Epidermal melanocyte (primary cell): ENCODE measurements around the genes NLRP12, LILRA4, LENG9, CDC42EP5 and FCAR.

GRCh38 chr19:53504399-53504624 is 33.6 kb upstream of the ZNF331 start:
- RRBS, result no CpG with 5 or more reads among the region's 9 CpGs

- RRBS, result no CpG with 5 or more reads among the region's 13 CpGs
Observed at GRCh38 chr19:53511719-53512366, 26.1 kb upstream of the ZNF331 start.

- RRBS, result no CpG with 5 or more reads among the region's 15 CpGs
Observed at GRCh38 chr19:53824065-53824566, at the start of gene NLRP12. TSS of gene NLRP12 (minus strand) at chr19:53824314.

DNA sequence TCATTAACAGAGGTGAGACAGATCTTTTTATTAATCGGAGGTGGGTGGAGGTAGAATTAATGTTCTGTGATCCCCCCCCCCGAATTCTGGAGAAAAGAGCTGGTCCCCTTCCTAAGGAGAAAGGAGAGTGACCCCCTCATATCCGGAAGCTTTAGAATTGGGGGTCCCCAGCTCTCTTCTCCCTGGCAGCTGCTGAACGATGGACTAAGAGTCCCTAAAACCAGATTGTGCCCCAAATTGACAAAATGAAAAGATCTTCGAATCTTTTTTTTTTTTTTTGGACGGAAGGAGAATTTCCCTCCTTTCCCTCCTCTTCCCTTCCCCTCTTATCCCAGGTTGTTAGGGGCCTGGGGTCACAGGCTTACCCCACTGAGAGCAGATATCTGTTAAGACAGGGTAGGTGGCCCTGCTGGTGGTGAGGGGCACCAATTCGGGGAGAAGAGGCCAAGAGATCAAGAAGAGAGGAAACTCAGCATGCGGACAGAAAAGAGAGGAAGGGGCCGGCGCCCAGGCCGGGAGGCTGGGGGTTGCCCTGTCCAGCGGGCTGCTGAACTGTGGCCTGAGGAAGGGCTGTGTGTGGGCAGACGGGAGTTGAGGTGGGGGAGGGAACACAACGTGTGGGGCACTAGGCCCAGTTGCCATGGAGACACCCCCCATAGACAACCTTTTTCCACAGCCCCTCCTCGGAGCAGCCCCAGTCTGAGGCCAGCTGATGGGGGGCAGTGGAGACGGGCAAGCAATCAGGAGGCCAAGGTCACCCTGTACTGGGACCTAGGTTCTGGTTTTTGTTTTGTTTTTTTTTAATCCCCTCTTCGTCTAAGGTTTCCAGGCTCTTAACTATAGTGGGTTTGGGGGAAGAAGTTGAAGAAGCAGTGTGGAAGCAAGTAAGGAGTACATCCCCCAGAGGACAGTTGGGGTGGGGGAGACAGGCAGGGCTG is 2.7 kb upstream of the CACNG8 start:
- RRBS, result no CpG with 5 or more reads among the region's 17 CpGs

DNA sequence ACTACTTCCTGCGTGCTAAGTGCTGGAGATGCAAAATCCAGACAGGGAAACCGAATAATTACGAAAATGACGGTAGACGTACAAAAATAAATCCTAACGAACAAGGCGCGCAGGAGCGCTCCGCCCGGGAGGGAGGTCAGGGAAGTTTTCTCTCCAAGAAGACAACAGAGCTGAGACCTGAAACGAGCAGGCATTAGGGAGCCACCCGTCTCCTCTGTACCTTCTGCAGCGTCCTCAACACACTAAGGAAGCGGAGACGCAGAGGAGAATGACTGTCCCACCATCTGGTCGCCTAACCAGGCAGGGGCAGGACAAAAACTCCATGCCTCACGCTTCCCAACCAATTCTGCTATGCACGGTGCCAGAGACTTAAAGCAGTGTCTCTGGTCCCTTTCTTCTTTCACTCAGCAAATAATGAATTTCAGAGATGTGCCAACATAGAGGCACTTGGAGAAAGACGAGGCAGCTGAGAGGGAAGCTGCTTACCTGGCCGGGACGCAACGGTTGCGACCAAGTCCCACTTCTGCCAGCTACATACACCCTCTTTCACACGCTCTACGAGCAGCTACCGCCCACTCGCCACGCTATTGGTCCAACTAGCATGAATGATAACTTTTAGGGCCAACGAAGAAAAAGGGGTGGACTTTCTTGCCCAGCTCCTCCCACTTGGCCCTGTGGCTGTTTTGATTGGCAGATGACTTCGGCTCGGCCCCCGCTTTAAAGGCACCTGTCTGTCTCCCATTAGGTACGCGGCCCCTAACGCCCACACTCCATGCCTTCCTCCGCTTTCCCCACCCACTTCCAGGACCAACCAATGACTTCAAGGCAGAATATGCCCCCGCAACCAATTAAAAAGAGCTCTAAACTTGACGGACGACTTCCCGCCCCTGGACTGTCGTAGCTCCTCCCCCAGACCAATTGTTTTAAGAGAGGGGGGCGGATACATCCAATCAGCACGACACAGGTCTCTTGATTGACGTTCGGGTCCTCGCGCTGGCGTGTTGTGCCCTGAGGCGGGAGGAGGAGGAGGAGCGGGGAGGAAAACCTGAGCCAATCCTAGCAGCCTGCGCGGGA is 739 bp upstream of the CNOT3 start:
- RRBS, result no CpG with 5 or more reads among the region's 53 CpGs

- RRBS, result no CpG with 5 or more reads among the region's 36 CpGs
Observed at GRCh38 chr19:54145233-54146465, 8.1 kb downstream of the CNOT3 start.

- RRBS, result 0% methylated on average over 2 of the region's 50 CpGs
Observed at GRCh38 chr19:54190613-54191098, 452 bp upstream of the TSEN34 start.

- RRBS, result no CpG with 5 or more reads among the region's 8 CpGs
Observed at GRCh38 chr19:54210747-54211223, 10.1 kb downstream of the RPS9 start.

DNA sequence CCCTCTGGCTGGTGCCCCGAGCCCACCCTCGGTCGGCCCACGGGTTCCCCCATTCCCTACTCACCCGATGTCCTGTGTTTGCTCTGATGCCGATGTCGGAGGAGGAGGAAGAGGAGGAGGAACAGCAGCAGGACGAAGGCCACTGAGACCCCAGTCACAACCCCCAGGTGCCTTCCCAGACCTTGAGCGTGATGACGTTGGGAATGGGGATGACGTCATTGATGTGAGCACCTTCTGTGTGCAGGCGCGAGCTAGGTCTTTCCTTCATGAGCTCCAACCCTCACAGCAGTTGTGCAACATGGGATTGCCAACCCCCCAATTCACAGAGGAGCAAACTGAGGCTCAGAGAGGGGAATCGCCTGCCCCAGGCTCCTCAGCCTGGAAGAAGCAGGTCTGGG is 4.3 kb downstream of the LILRB5 start:
- RRBS, result no CpG with 5 or more reads among the region's 14 CpGs

DNA sequence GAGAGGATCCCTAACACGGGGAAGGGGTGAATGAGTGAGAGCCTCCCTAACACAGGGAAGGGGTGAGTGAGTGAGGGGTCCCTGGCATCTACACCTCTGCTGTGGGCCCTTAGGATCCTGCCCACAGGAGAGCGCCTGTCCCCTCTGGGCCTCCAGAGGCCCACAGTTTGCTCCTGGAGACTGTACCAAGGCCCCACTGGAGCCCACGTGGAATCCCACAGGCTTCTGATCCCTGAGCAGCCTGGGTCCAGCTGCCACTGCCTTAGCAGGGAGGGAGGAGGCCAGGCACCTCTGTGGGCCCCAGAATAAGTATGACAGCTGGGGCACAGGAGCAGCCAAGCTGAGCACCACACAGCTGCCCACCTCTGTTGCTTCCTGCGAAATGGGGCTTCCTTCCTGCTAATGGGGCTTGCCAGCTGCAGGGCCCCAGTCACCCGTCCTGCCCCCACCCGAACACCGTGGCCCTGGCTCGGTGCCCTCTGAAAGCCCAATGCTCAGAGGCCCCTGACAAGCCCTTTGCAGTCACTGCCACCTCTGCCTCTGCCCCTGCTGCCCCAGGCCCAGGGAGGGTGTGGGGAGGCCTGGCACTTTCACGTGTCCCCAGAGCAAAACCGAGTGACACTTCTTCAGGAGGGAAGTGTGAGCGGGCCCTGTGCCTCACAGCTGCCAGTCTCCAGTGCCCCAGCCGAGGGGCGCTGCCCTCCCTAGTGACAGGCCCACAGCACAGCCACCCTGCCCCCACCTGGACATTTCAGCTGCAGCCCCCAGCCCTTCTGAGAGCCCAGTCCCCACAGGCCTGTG is 4.5 kb upstream of the LILRB2 start:
- RRBS, result no CpG with 5 or more reads among the region's 13 CpGs

GRCh38 chr19:54338855-54339440 is at the start of gene LILRA4:
TSS of gene LILRA4 (minus strand) at chr19:54339162.
- RRBS, result no CpG with 5 or more reads among the region's 13 CpGs

DNA sequence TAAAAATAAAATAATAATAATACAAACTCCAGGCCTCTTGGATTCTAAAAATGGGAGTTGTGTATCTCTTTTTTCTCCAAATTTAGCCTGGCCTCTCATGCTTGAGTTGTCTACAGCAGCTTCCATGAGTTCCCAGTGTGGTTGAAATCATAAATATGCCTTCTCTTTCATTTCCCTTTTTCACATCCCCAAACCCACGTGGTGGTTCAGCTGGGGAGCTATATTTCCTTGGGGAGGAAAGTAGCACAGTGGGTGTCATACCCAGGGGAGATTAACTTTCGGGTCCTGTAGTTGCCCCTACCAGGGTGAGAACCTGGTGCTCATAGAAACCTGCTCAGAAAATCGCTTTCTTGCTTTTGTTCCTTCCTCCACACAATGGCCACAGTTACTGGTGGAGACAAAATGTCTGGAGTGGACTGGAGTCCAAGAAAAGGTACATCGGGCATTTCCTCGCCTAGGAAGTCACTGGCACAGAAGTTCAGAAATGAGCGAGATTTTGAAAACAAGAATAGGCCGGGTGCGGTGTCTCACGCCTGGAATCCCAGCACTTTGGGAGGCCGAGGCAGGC is 7.0 kb upstream of the LILRA4 start:
- RRBS, result no CpG with 5 or more reads among the region's 10 CpGs

- RRBS, result no CpG with 5 or more reads among the region's 16 CpGs
Observed at GRCh38 chr19:54458298-54458860, 5.2 kb downstream of the LENG9 start.

- RRBS, result no CpG with 5 or more reads among the region's 21 CpGs
Observed at GRCh38 chr19:54461387-54462349, 1.9 kb downstream of the LENG9 start.

DNA sequence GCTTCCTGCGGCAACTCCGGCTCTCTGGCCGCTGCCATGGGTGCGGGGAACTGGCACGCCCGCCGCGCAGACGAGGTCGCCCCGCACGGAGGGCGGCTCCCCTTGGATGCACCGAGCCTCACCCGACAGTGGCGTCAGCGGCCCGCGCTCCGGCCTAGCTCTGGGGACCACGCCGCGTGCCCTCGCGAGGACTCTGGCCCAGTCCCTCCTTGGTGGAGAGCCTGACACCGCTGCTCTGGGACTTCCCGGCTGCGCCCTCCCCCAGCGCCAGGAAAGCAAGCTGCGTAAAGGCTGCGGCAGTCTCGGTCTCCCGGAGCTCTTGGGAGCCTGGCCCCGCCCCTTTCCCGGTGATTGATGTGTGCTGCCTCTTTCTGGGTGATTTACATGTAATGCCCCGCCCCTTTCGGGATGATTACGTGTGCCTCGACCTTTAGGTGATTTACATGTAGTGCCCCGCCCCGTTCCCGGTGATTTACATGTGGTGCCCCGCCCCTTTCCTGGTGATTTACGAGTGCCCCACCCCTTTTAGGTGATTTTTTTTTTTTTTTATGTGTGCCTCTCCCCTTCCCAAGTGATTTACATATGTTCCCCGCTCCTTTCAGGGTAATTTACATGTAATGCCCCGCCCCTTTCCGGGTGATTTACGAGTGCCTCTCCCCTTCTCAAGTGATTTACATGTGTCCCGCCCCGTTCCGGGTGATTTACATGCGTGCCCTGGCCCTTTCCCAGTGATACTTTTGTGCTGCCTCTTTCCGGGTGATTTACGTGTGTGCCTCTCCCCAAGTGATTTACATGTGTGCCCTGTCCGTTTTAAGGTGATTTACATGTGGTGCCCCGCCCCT is at the start of gene LENG9:
Gene LENG9 (minus strand): TSS at position 290 of the 842 bp plus-strand sequence.
- RRBS, result 3% methylated on average over 24 of the region's 56 CpGs

GRCh38 chr19:54472901-54473970 is at the start of gene CDC42EP5:
TSS of gene CDC42EP5 (minus strand) at chr19:54473296.
- RRBS, result no CpG with 5 or more reads among the region's 15 CpGs

DNA sequence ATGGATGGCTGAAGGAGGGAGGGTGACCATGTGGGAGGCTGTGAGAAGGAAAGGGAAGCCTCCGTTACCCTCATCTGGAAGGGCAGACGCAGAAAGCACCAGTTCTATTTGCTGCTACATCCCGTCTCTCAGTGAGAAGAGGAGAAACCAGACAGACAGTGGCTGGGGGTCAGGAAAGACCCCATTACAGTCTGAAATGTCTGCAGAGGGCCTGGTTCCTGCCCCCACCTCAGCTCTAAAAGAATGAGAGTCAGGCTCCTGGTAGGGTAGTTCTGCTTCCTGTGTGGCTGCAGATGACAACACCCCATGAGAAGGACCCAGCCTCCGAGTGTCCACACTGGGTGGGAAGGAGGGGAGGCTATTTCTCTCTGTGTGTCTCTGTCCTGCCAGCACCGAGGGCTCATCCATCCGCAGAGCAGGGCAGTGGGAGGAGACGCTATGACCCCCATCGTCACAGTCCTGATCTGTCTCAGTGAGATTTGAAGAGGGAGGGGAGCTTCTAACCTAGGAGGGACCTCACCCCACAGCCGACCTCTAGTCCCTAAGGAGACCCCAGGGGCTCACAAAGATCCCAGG is 463 bp downstream of the LILRA1 start:
- RRBS, result no CpG with 5 or more reads among the region's 9 CpGs

- RRBS, result no CpG with 5 or more reads among the region's 5 CpGs
Observed at GRCh38 chr19:54660331-54660630, 2.5 kb upstream of the LILRB4 start.

GRCh38 chr19:54855266-54855773 is 5.1 kb downstream of the KIR3DL2 start:
- RRBS, result no CpG with 5 or more reads among the region's 6 CpGs

DNA sequence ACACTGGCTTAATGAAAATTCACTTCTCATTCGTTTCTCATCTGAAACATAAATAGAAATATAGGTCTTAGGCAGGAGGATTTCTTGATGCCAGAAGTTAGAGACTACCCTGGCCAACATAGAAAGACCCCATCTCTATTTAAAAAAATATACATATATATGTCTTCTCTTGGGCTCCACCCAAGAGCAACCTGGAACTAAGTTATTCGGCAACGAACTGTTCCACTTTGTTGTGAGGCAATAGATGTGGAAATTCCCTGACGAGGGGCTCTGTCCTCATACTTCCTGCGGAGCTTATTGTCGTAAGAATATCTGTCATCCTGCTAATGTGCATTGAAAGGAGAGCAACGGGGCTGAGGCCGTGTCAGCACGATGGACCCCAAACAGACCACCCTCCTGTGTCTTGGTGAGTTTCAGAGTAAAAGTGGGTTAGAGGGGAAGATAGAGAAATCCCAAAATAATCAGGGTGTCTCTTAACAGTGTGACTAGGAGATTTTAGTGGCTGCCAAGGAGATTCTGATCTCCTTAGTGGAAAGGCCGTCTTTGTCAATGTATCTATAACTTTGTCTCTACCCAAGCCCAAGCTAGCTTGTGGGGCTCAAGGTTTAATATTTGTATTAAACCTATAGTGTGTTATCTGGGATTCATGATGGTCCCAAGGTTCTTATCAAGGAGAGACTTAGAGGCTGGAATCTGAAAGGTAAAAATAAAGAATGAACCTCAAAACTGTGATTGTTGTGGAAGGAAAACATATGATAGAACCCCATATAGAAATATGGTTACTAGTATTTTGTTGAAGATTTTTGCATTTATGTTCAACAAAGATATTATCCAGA is at the start of gene FCAR:
Gene FCAR (plus strand): TSS at position 318 of the 836 bp plus-strand sequence.
- RRBS, result no CpG with 5 or more reads among the region's 10 CpGs